ENCODE data around the genes PM20D1 and AVPR1B.

DNA sequence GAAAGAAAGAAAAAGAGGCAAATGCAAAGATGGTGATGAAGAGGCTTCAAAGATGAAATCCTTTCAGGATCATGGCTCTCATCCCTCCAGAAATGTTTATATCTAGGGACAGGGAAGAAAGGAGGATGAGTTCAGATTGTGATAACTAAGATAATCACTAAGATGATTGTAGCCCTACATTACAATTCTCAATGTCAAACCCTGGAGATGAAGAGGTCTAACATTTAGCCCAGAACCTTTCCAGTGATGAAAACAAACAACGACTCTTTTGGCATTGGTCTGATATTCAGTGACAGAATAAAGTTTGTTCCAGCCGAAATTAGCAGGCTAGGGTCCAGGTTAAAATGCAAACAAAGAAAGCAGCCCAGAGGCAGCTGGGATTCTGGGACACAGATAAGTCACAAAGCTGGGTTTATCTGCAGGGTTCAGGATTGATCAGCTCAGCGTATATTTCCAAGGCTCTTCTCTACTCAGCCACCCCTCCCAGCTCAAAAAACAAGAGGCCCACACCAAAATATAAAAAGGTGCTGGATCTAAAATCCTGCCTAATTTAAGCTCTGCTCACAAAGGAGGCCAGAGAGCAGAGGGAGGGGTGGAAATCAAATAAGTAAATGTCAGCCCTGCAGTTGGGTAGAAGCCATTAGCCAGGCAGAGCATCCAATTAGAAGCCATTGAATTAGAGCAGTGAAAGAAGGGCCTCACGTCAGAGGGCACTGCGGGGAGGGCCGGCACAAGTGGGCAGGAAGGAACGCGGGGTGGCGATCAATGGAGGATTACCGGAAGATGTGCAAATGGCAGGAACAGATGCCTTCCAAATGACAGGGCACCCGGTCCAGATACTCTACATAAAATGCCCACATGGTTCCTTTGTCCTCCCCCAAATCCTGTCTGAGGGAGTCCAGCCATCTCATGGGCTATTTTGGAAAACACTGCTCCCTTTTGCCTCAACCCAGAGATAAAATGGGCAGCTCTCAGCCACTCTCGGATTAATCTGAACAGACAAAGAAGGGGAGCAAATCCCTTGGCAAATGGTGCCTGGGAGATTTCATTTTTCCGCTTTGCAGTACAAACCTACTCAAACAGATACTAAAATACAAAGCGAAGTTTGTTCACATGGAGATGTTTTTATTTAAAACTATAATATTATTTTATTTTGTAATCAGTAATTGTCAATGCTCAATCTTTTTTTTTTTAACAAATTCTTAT, 3.3 kb upstream of the KLHDC8A start:
- PRO-cap, result no peak

- PRO-cap, result no peak
Observed at GRCh38 chr1:205444388-205445572, 11.1 kb downstream of the BLACAT1 start.

GRCh38 chr1:205448732-205449593, 6.9 kb downstream of the BLACAT1 start:
- PRO-cap, result no peak

GRCh38 chr1:205512874-205513120, 8.3 kb downstream of the CDK18 start:
- PRO-cap, result no peak

GRCh38 chr1:205675786-205676417, 4.4 kb downstream of the SLC45A3 start:
- PRO-cap, result no peak

DNA sequence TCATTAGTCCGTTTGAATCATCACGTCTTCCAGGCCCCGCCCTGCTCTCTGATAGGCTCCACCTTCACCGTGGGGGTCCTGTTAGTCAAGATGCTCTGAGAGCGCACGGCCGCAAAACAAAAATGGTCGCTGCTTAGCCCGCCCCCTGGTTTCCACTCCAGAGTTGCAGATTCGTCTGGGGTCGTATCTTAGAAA, 212 bp upstream of the NUCKS1 start:
- PRO-cap, result bidirectional peak, plus-strand start at position 119 of the sequence, minus-strand start outside the sequence

GRCh38 chr1:205850002-205850545, at the start of gene PM20D1:
PM20D1 (minus strand) TSS chr1:205850132.
- PRO-cap, result bidirectional peak, plus-strand start at chr1:205850310, minus-strand start at chr1:205850132

GRCh38 chr1:205988462-205989041, 14.6 kb downstream of the RAB7B start:
- PRO-cap, result no peak

DNA sequence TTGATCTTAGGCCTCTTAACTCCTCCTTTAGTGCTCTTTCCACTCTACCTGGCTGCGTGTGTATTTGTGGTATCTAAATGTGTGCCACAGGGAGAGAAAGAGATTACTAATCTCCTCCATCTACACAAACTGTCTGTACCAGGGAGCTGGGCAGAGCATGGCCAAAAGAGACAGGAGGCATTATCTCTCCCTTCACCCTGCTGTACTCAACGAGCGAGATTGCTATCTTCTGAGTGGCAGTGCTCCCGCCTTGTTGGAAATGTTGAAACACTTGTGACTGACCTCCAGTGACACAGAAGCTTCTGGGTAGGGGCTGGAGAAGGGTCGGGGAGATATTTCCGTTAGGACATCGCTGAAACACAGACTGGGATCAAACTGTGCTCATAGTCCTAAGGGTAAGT, 30.3 kb downstream of the RHEX start:
- PRO-cap, result unidirectional peak, plus-strand start at position 295 of the sequence

GRCh38 chr1:206116983-206118233, at the start of gene AVPR1B:
AVPR1B (minus strand) TSS chr1:206117388.
- PRO-cap, result unidirectional peak, minus-strand start at chr1:206117388

DNA sequence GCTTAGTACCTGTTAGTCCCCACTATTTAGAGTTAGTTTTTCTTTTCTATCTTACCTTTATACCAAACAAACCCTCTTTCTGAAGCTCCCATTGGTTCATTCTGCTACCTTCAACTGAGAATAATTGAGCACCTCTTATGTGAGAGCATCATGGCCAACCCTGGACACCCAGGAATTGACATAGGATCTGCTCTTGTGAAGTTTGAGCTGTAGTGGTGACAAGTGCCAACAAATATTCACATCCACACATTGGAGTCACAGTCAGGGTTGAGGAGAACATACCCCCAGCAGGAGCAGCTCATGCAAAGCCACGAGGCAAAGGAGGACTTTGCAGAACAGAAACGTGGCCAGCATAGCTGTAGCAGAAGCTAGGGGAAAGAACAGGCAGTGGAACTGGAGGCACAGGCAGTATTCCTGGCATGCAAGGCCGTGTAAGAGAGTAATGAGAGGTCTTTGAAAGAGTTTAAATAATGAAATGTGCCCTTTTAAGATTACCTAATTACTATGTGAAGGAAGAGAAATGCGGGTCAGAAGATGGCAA, 41.0 kb upstream of the IKBKE start:
- PRO-cap, result no peak

DNA sequence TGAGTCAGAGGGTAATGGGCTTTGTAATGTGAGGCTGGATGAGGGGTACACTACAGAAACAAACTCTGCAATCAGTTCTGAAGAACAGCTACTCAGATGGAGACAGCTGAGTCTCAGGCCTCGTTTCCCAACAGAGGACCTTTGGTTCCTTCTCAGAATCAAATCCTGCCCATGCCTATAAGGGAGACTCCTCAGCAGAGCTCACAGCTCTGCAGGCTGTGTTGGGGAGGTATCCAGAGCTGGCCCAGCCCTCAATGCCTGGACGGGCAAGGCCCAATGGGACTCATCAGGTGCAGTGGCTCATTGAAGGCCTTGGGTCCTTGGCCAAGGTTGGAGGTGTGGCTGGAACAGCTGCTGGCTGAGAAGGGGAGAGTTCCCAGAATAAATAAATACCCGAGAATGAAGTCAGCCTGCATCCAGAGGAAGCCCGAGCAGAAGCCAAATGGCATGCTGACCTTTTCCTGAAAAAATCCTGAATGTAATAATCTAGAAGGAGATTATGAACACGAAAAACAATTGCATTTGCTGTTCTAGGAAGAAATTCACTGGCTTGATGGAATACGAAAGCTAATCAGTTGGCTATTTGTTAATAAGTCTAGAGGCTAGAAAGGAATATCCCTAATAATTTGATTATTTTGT, 25.2 kb upstream of the IKBKE start:
- PRO-cap, result no peak

DNA sequence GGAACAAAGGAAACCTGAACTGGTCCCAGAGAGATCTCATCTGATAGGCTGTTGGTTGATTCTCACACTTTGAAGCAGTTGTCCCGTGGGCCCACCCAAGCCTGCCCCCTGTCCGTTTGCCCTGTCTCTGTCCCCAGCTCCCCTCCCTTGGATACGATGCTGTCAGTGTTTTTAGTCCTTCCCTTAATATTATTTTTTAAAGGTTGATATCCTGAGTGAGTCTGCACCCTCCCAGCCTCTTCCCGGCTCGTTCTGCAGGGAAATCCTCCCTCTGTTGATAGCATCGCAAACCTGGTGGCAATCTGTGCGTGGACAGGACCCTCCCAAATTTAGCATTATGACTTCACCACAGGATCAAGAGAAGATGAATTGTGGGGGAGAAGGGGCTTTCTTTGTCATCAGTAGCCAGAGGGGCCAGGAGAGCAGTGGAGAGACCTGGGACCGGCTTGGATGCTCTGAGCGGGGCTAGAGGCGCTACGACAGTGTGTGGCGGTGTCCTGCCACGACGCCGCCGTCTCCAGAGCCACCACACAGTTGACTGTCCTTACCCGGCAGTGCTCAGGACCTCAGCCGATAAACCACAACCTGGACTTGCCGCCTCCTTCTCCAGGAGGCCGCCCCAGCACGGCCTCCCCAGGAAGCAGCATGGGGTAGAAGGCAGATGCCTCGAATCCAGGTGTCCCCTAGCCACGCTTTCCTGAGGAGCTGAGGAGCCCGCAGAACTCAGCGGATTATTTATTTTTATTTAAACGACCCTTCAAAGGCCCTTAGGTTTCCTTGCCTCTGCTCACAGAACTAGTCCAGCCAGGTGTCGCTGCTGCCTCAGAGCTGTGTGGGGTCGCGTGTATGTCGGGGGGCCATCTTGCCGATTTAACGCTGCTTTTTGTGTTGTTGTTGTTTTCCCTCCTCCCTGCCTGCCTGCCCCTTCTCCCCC, 16.1 kb upstream of the IKBKE start:
- PRO-cap, result no peak

GRCh38 chr1:206460765-206461169, 9.5 kb upstream of the IKBKE start:
- PRO-cap, result no peak

DNA sequence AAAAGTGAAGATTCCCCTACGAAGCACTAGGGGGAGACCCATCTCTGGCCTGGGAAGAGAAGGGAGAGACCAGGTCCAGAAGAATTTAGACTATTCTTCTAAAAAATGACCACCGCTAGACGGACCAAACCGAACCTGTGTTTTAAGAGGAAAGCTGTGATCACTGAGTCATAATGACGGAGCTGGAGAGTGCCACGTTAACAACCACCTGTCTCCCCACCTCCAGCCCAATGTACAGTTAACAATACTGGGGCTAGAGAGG, 1.3 kb upstream of the RASSF5 start:
- PRO-cap, result no peak

DNA sequence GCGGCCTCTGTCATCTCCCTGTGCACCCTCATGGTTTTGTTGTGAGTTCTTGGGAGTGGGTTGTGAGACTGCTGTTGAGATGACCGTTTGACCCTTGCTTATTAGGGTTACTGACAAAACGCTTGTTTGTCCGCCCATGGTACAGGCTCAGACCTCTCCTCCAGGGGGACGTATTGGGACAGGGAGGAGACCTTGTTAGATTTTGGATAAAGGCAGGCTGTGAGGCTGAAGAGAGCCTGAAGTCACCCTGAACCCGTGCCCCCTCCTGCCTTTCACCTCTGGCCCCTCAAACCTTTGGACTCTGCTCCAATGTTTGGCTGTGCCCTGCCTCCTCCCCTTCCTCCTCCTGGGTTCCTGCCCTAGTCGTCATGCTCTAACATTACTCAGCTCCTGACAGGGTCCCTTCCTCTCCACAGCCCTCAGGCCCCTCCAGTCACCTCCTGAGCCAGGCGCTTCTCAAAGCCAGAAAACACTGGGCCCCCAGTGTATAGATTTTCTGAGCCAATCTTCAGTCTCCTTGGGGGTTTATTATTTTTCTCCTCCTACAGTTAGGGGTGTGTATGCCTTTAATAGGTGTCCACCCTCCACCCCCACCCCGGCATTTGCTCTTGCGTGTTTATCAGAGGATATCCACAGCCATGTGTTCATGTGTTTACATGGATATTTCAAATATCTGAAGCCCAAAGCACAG, 1.2 kb downstream of the RASSF5 start:
- PRO-cap, result unidirectional peak, plus-strand start at position 386 of the sequence

GRCh38 chr1:206551753-206552478, 44.6 kb downstream of the RASSF5 start:
- PRO-cap, result no peak

- PRO-cap, result no peak
Observed at GRCh38 chr1:206580760-206581418, 31.4 kb downstream of the EIF2D start.

- PRO-cap, result unidirectional peak, plus-strand start at chr1:206688408
Observed at GRCh38 chr1:206687471-206688576, 3.1 kb downstream of the MAPKAPK2 start.

GRCh38 chr1:206694431-206694916, 9.8 kb downstream of the MAPKAPK2 start:
- PRO-cap, result no peak